Body of pancreas (tissue), 2 donors: ENCODE results near the genes GSTT2B and CABIN1.

DNA sequence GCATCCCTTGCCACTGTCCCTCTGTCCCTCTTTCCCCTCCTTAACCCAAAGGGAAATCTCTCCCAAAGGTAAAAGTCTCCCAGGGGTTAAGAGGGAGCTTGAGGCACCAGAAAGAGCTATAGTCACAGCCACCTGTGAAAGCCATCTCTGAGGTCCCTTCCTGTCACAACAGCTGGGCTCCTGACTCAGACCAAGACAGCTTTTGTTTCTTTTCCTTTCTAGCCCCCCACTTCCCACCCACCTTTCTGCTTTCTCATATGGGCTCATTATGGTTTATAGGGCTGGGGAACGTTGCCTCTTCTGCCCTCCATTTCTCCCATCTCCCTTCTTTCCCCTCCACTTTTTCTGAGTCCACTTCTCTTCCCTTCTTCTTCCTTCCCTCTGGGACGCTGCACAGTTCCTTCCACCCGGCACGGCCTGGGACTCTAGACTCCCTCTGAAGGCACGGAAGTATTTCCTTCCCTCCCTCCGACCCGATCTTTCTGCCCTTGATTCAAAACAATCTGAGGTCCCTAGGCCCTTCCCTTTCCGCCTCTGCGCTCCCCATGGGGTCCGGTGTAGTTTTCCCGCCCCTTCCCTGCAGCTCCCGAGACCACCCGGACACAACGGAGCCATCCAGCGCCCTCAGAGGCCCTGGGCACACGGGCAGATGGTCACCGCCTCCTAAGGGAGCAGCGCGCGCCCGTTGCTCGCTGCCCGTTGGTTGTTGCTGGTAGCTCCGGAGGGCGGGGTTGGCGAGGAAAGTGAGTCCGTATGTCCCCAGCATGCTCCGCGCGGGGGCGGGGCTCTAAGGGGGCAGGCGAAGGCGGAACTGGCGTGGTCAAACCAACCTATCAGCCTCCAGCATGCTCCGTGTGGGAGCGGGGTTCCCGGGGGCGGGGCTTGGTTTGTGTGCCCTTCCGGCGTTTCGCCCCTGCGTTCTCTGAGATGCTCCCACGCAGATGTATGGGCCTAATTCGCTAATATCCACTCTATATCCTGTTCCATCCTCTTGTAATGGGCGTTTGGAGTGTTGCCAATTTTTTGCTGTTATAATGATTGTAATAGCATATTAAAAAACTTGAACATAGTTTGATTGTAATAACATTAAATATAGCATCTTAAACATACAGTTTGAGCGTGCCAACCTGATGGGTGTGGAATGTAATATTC, 19.5 kb downstream of the MIF start:
- PRO-cap: unidirectional peak, minus-strand start at position 433 of the sequence; bidirectional peak, plus-strand start at position 890 of the sequence, minus-strand start at position 705 of the sequence
- RAMPAGE, long total RNA, 2 experiments: no peak in any of the 2 experiments

DNA sequence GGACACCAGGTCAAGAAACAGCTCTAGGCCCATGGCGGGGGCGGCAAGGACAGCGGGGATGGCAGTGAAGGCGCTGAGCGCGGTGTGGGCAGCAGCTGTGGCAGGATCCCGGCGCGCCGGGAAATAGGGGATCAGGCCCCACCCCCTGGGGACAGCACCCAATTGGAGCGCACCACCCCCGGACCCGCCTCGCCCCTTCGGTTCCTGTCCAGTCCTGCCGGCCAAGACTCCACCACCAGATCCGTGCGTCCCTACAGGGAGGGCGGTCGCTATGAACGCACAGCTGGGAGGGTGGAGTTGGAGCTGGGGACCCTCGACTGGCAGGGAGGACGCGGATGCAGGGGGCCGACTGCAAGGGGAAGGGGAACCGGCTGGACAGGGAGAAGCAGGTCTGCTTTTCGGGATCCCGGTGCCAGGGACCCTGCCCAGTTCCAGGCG, at the start of gene GSTT2B:
Gene GSTT2B, minus strand, starts transcription at position 97 of the 438 bp plus-strand sequence.
- PRO-cap: bidirectional peak, plus-strand start at position 238 of the sequence, minus-strand start at position 97 of the sequence; unidirectional peak, plus-strand start at position 238 of the sequence
- RAMPAGE, long total RNA, 2 experiments: no peak in any of the 2 experiments

DNA sequence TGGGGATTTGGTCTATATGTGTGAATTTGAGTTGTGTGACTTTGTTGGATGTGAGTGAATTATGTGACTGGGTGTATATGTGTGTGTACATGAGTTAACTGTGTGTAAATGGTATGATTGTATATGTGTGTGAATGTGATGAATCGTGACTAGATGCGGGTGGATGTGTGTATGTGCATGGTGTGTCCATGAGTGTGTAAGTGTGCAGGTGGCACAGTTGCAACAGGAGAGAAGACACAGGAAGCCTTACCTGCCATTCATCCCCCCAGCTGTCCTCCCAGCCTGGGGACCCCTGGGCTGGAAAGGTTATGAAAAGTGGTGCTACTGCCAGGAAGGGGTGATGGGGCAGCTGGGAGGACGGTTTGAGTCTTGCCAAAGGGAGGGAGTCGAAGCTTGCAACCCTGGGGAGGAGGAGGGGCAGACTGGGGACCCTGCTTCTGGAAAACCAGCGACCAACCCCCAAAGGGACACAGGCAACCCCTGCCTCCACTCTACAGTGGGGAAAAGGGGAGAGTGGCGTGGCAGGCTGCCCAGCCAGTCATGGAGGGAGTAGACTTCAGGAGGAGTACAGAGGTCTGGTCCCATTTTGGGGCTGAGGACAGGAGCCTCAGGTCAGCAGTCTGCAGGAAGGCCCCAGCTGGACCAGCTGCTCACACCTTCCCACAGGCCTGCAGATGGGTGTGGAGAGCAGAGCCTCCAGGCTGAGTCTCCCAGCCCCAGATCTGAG, 3.5 kb downstream of the DDT start:
- PRO-cap: no peak
- RAMPAGE, long total RNA, 2 experiments: no peak in any of the 2 experiments

- PRO-cap: bidirectional peak, plus-strand start at chr22:24011315, minus-strand start at chr22:24011031; unidirectional peak, minus-strand start at chr22:24011841; unidirectional peak, minus-strand start at chr22:24011866; unidirectional peak, minus-strand start at chr22:24011897
- RAMPAGE, long total RNA, 2 experiments: start-site peak on the plus strand in 2 of 2 experiments, at chr22:24011323-24011421 at its widest, 54 to 171 reads per replicate
Observed at GRCh38 chr22:24011144-24012151, at the start of gene CABIN1. TSS of gene CABIN1 (plus strand) at chr22:24011304.

- PRO-cap: no peak
- RAMPAGE, long total RNA, 2 experiments: no peak in any of the 2 experiments
Observed at GRCh38 chr22:24189031-24189752, 7.9 kb downstream of the SUSD2 start.

DNA sequence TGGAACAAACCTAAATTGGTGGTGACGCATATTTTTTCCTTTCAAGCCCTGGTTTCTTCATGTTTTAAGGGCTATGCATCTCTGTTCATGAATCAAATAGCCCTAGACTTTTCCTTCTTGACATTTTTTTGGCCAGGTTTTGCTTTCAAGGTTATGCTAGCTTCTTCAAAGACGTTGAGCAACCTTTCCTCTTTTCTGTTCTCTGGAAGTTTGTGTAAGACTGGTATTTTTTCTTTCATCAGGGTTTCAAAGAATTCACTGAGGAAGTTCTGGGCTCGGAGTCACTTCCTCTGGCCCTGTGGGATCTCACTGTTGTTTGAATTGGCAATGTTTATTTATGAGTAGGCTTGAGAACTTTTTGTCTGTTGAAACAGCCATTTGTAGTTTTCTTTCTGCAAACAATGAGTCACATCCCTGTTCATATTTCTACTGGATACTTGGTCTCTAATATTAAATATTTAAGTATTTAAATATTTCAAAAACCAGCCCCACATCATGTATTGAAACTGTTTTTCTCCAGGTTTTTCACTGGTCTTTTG, 26.7 kb downstream of the SUSD2 start:
- PRO-cap: unidirectional peak, minus-strand start at position 323 of the sequence
- RAMPAGE, long total RNA, 2 experiments: no peak in any of the 2 experiments

- PRO-cap: no peak
- RAMPAGE, long total RNA, 2 experiments: no peak in any of the 2 experiments
Observed at GRCh38 chr22:24435023-24435552, 7.7 kb downstream of the ADORA2A start.

DNA sequence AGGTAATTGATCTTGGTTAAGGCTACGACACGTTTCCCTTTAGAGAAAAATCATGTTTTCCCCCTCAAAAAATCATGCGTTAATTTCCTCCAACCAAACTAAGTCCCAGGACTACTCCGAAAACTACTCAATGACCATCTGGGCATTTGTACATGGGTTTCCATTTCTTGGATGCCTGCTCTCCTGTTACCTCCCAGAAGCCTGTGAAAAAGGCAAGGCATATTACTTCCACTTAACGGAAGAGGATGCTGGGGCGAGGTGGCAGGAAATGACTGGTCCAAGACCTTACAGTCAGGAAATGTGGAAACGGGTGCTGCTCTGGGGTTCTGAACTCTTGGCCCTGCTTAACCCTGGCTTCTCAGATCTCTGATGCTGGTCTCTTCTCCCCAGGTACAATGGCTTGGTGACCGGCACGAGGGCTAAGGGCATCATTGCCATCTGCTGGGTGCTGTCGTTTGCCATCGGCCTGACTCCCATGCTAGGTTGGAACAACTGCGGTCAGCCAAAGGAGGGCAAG, 12.9 kb downstream of the ADORA2A start:
- PRO-cap: no peak
- RAMPAGE, long total RNA, 2 experiments: no peak in any of the 2 experiments

DNA sequence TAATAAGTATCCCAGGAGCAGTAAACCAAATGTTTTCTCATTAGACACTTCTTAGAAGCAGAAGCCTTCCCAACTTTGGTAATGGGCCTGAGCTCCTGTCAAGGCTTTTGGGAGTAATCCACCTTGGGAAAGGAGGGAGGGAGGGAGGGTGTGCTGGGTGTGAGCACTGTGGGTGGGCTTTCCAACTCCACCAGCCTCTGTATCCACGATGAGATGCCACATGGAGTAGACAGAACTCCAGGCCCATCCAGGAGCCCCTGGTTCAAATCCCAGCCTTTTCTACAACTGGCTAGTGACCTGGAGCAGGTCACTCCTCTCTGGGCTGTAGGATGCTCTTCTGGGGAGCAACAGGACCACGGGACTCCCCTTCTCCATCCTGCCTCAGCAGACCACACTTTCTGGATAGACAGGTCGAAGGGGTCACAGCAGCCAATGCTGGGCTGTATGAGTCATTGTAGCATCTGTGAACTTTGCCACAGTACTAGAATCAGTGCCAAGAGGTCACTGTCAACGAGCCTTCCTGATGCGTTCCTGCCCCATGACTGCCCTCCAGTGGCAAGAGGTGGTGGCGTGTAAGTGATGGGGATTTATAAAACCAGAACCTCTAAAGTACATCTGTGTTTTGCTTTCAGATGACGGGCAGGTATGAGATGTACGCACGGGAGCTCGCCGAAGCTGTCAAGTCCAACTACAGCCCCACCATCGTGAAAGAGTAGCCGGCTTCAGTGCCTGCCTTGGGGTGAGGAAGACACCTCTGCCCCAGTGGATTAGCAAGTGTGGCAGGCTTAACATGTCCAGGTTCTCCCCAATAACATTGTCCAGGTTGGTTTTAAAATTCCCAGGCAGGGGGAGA, 29.6 kb downstream of the GUCD1 start:
- PRO-cap: no peak
- RAMPAGE, long total RNA, 2 experiments: no peak in any of the 2 experiments

- PRO-cap: no peak
- RAMPAGE, long total RNA, 2 experiments: no peak in any of the 2 experiments
Observed at GRCh38 chr22:24593740-24594108, 851 bp upstream of the LRRC75B start.

DNA sequence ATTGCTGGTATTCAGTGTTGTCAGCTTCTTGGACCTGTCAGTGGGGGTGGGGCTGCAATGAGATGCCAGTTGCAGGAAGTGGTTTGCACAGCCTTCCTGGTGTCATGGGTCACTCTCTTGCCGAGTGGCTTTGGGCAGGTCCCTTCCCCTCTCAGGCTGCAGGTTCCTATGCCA, 1.8 kb upstream of the GGT1 start:
- PRO-cap: no peak
- RAMPAGE, long total RNA, 2 experiments: no peak in any of the 2 experiments

DNA sequence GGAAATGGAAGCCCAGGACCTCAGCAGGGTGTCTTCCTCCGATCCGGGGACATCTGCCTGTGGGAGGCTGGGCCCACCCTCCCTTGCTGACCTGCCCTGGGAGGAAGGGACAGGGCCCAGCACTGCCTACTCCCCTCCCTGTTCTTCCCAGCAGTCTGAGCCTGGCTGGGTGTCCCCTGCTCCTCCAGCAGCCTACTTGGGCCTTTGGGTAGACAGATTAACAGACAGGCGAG, 5.1 kb downstream of the GGT1 start:
- PRO-cap: no peak
- RAMPAGE, long total RNA, 2 experiments: no peak in any of the 2 experiments

GRCh38 chr22:24695770-24696381, 78.6 kb downstream of the PIWIL3 start:
- PRO-cap: no peak
- RAMPAGE, long total RNA, 2 experiments: no peak in any of the 2 experiments

GRCh38 chr22:24952871-24953879, 659 bp downstream of the KIAA1671 start:
- PRO-cap: bidirectional peak, plus-strand start at chr22:24953315, minus-strand start at chr22:24953315; bidirectional peak, plus-strand start at chr22:24953730, minus-strand start at chr22:24953512; unidirectional peak, minus-strand start at chr22:24953780; unidirectional peak, minus-strand start at chr22:24953811
- RAMPAGE, long total RNA, 2 experiments: no peak in any of the 2 experiments

GRCh38 chr22:24965913-24966849, 13.7 kb downstream of the KIAA1671 start:
- PRO-cap: no peak
- RAMPAGE, long total RNA, 2 experiments: no peak in any of the 2 experiments

DNA sequence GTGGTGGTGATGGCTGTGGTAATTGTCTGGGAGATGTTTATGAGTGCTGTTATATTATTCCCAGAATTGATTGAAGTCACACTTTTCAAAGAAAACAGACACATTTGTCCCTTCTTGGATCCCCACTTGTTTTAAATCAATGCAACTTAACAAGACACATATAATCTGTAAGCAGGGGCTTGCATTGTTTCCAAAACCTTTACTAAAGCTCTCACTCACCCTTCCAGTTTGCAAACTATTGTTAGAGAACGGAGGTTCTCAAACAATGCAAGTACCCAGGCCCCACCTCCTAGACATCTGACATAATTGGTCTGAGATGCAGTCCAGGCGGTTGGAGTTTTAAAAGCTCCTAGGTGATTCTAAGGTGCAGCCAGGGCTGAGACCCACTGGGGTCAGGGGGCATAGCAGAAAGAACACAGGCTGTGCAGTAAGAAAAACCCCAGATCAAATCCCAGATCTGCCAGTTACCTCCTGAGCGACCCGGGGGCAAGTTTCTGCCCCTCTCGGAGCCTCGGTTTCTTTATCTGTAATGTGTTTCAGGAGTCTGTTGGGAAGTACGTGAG, 67.6 kb upstream of the CRYBB3 start:
- PRO-cap: no peak
- RAMPAGE, long total RNA, 2 experiments: no peak in any of the 2 experiments

DNA sequence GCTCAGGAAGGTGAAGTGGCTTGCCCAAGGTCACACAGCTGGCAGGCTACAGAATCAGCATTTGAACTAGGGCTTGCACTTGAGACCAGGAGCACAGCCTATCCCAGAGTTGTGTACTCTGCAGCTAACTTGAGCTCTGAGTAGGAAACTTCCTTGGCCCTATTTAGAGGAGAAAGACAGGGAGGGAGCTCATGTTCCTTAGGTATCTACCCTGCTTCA, 63.8 kb upstream of the CRYBB3 start:
- PRO-cap: no peak
- RAMPAGE, long total RNA, 2 experiments: no peak in any of the 2 experiments

GRCh38 chr22:25400631-25401522, 163.6 kb upstream of the GRK3 start:
- PRO-cap: bidirectional peak, plus-strand start at chr22:25401057, minus-strand start at chr22:25400931; unidirectional peak, plus-strand start at chr22:25401288
- RAMPAGE, long total RNA, 2 experiments: no peak in any of the 2 experiments

GRCh38 chr22:25471448-25472171, 92.9 kb upstream of the GRK3 start:
- PRO-cap: no peak
- RAMPAGE, long total RNA, 2 experiments: no peak in any of the 2 experiments

- PRO-cap: no peak
- RAMPAGE, long total RNA, 2 experiments: start-site peak on the plus strand in 1 of 2 experiments, at chr22:25697788-25698057 at its widest, 13 reads per replicate
Observed at GRCh38 chr22:25697835-25698327, 44.1 kb upstream of the MYO18B start.